H7 (cell line): Measurements from ENCODE around the genes GPNMB and GSDME.

GRCh38 chr7:22329708-22330455, 27.1 kb downstream of the RAPGEF5 start:
- RAMPAGE, long total RNA = no peak

DNA sequence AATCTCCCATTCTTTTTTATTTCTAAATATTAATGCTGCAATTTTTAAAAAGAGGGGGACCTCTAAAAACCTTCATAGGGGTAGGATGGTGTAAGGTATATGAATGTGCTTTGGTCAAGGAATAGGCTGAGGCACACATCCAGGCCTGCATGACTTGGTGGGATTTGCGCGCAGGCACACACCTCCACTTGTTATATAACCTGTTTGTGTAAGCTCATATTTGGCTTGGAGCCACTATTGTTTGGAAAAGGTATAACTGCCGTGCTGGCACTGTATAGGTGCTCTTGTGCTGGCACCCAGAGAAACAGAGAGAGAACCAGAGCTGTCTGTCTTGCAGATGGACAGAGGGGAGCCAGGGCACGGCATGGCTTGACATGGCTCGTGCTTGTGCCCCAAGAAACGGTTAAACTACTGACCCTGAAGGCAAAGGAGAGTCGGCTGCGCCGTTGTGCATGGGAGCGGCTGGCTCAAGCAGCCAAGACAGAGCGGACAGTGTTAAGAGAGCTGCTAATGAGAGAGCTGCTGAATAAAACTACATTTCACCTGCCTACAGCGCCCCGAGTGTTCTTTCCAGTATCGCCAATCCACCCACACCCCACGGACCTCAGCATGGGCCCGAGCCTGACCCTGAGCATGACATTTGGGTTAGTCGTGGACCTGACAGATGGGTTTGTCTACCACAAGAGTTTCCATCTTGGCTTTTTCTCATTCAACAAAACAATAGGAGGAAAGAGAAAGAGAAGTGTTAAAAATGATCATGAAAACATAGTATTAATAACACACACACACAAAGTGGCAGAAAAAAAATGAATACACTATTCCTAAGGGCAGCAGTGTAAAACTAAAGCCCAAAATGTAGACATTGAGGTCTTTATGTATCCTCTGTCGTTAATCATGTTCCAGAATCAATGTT, 23.2 kb downstream of the RAPGEF5 start:
- RAMPAGE, long total RNA = no peak

DNA sequence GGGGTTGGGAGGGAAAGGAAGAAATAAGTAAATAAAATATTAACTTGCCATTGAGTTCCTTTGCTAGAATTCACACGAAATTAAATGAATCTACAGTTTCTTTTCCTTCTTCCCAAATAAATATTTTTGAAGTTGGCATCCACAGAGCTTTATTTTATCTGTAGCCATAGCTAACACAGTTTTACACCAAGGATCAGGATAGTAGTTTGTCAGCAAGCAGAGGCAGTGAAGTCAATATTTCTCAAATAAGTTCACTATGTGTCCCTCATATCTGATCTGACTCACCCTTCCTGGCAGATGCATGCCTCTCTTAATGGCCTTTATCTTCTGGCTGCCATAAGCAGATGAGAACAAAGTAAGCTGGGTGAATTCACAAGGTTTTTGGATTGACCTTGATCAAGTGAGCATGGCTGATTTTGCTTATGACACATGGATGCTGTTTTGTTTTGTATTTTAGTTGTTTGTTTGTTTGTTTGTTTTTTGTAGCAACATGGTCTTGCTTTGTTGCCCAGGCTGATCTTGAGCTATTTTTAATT, 6.2 kb downstream of the RAPGEF5 start:
- RAMPAGE, long total RNA = no peak

DNA sequence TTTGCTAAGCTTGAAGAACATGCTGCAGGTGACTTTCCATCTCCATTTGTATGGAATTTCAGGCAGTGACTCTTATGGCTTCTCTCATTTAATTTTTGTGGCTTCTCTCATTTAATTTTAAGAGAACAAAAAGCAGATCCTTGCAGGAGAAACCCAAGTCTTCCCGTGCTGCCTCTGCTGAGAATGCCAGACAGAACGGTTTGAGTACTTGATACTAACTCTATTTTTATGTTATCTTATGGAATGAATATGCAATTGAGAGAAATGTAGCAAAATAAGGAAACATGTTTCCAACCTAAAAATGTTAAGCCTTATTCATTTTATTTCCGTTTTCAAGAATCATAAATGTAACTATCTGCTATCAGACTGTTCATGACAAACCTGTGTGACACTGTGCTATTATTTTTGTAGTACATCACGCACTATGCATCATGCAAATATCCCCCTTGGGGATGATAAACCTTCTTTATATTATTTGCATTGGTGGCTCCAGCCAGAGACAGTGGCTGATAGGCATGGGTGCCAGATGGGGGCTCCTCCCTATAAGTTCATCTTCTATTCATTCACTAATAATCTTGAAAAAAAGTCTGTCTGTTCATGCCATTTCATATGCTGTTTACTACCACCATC, 6.9 kb upstream of the RAPGEF5 start:
- RAMPAGE, long total RNA = no peak

GRCh38 chr7:22561234-22562300, 61.6 kb upstream of the STEAP1B start:
- RAMPAGE, long total RNA = no peak

GRCh38 chr7:22577443-22577982, 77.5 kb upstream of the STEAP1B start:
- RAMPAGE, long total RNA = no peak

DNA sequence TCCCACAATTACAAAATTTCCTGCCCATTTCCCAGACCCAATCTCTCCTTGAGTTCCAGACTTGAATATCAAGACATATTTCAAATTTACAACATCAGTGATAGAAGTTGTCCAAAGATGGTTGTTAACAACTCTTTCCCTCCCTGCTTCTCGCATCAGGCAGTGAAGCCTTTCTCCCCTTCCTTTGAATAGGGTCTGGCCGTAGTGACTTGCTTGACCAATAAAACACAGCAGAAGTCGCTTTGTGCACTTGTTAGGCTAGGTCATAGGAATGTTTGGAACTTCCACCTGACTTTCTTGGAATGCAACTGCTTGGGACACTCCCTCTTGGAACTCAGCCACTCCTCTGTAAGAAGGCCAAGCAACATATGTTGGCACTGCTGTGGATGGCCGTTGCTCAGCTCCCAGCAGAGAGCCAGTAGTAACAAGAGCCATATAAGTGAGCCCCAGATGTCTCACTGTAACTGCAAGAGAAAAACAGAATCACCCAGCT, 83.2 kb upstream of the STEAP1B start:
- RAMPAGE, long total RNA = no peak

DNA sequence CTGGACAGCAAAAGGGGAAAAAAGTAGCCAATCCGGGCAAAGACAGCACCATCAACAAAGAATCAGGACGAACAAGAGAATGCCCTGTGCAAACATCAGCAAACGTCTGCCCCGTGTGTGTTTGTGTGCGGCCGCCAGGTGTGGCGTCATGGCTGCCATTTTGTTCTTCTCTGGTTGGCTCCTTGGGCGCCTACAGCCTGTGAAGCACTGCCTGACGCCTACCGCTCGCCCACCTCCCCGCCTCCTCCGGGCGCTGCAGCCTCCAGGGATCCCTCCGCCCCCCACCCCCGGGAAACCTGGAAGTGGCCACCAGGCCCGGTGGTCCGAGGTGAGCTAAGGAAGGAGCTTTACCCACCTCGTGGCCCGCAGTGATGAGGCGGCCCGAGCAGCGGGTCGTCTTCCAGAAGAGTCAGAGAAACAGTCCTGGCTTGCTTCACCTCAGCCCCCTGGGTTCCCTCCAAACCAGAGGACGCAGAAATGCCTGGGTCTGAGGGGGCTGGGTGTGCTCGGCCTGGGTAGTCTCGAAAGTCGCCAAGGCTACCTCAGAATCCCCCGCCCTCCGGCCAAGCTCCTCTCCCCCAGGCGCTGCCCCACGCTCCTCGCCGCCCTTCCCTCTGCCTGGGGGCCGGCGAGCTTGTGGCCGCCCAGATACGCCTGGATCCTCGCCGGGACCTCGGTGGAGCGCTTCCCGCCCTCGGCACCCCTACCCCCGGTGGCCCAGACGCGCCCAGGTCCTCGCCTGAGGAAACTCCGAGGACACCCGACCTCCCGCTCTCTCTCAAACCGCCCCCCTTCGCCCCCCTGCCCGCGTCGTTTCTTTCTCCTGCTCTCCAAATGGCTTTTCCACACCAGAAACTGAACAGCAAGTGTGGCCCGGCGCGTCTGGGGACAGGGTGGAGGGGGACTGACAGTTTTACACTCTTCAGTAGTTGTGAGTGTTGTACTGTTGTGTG, 61.7 kb upstream of the IL6 start:
- RAMPAGE, long total RNA = no peak

DNA sequence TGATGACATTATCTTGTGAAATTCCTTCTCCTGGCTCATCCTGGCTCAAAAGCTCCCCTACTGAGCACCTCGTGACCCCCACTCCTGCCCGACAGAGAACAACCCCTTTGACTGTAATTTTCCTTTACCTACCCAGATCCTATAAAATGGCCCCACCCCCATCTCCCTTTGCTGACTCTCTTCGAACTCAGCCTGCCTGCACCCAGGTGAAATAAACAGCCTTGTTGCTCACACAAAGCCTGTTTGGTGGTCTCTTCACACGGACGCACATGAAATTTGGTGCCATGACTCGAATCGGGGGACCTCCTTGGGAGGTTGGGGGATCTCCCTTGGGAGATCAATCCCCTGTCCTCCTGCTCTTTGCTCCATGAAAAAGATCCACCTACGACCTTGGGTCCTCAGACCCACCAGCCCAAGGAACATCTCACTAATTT, 23.5 kb upstream of the IL6 start:
- RAMPAGE, long total RNA = start-site peak on the plus strand centred at position 189 of the sequence, 36 bp wide, 55 reads

- RAMPAGE, long total RNA = no peak
Measured at GRCh38 chr7:22709764-22710619, 17.0 kb upstream of the IL6 start.

GRCh38 chr7:22720969-22721654, 5.9 kb upstream of the IL6 start:
- RAMPAGE, long total RNA = no peak

- RAMPAGE, long total RNA = no peak
Measured at GRCh38 chr7:22725248-22726105, 1.5 kb upstream of the IL6 start.

DNA sequence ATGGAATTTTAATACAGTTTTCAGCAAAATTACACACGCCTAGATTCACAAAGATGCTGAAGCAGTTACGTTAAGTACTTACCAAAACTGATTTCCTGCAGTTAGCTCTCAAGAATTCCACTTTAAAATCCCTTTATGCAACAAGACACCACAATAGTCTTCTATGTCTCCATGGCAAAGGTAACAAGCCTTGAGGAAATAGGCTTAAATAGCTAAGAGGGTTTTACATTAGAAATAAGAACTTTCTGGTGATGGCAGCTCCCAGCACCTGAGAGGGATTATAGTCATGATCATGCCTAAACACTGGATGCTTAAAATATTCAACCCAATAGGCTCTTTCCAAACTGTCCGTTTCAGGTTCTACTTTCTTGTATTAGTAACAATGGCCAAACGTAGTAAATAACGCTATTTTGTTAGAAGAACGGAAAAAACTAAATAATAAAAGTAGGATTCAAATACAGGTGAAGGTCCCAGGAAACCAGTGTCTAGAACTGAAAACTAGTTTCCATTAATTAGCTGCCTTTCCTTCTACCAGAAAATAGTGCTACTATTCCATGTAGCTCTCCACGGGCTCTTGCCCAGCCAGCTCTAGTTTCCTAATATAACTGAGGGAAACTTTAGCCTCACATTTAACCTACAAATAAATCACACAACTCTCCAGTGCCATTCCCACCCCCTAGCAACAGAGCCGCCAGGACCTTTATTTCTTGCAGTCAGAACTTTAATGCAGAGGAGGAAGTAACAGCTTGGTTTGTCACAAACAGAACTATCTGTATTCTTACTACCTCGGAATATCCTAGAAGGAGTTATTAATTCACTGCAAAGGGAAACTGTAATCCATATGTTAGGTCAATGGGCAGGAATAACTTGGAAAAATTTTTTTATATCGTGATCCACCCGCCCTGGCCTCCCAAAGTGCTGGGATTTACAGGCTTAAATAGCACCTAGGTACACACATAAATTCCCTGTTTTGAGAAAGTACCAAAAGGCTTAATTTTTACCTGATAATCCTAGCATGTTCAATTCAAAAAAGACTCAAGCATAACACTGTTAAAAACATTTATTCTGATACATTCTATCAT, 10.4 kb downstream of the TOMM7 start:
- RAMPAGE, long total RNA = no peak

GRCh38 chr7:23009754-23010081, 4.2 kb downstream of the HYCC1 start:
- RAMPAGE, long total RNA = no peak

- RAMPAGE, long total RNA = no peak
Measured at GRCh38 chr7:23246518-23247094, at the start of gene GPNMB. TSS of gene GPNMB (plus strand) at chr7:23246775.

GRCh38 chr7:24572143-24572847, 957 bp upstream of the PALS2 start:
- RAMPAGE, long total RNA = no peak

- RAMPAGE, long total RNA = no peak
Measured at GRCh38 chr7:24756585-24757722, at the start of gene GSDME. TSS of gene GSDME (minus strand) at chr7:24757464.

GRCh38 chr7:24765252-24765708, 8.0 kb upstream of the GSDME start:
- RAMPAGE, long total RNA = no peak

GRCh38 chr7:24821351-24822023, 64.2 kb upstream of the GSDME start:
- RAMPAGE, long total RNA = no peak

DNA sequence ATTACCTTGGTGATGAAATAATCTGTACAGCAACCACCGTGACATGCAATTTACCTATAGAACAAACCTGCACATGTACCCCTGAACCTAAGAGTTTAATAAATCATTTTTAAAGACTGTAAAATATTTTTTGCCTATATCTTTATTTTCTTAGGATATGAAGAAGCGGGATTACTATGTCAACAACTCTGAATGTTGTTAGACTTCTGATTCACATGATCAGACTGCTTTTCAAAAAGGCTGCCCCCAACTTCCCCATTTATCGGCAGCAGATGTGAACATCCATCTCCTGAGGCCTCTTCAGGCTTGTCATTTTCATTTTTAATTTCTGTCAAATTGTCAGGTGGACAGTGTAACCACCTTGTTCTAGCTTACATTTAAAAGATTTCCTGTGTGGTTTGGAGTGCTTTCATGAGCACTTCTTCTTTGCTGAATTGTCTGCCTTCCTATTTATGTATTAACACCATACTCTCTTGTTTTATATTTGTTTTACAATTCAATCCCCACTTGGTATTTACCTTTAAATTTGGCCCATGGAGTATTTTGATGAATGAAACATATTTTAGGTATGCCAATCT, 78.8 kb upstream of the GSDME start:
- RAMPAGE, long total RNA = no peak